Adrenal gland (tissue), 7 donors: Measurements from ENCODE around the gene PAPPA2.

DNA sequence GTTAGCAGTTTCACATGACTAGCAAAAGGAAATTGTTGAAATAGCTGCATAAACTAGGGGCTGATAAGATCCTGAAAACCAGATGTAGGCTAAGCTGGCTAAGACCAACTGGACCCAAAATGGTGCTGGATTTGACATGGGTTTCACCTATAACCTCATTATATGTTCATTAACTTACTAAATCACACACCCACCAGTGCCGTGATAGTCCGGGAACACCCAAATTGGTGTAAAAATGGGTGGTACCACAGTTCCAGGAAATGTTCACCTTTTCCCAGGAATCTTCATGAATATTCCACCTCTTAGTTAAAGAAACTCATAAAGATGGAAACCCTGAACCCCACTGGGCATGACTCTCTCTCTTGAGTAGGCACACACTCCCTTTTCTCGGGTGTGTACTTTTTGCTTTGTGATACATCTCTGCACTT is at the start of gene PAPPA2:
TSS of gene PAPPA2 (plus strand) at position 350 of the 428 bp plus-strand sequence.
- PRO-cap, 3 experiments, result no peak in any of the 3 experiments
- RAMPAGE, long total RNA, 4 experiments, result no peak in any of the 4 experiments
- RRBS, result no CpG with 5 or more reads among the region's 3 CpGs

DNA sequence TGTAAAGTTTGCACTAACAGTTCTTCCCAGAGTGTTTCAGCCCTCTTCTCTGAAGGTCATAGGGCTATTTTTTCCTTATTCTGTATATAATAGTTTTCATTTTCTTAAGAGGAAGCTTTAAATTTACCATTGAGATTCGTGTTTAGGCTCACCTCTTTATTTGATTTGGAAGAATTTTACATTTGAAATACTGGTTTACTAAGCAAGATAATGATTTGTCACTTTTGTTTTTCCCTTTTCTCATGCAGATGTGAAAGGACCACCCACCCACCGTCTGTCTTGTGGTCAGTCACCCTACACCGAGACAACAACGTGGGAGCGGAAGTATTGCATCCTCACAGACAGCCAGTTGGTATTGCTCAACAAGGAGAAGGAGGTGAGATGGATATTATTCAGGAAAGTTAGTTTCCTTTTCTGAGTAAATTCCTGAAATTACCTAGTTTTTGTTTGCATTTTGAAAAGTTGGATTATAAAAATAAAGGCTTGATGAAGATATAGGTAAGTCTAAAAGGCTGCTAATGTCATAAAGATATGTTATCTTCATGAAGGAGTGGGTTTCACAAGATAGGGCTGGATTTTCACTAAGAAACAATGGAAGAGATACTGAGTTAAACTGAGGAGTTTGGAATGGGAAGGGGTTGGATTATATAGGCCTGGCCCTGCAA is 189.5 kb downstream of the RASAL2 start:
- PRO-cap, 3 experiments, result no peak in any of the 3 experiments
- RAMPAGE, long total RNA, 4 experiments, result no peak in any of the 4 experiments
- RRBS, result no CpG with 5 or more reads among the region's 5 CpGs

DNA sequence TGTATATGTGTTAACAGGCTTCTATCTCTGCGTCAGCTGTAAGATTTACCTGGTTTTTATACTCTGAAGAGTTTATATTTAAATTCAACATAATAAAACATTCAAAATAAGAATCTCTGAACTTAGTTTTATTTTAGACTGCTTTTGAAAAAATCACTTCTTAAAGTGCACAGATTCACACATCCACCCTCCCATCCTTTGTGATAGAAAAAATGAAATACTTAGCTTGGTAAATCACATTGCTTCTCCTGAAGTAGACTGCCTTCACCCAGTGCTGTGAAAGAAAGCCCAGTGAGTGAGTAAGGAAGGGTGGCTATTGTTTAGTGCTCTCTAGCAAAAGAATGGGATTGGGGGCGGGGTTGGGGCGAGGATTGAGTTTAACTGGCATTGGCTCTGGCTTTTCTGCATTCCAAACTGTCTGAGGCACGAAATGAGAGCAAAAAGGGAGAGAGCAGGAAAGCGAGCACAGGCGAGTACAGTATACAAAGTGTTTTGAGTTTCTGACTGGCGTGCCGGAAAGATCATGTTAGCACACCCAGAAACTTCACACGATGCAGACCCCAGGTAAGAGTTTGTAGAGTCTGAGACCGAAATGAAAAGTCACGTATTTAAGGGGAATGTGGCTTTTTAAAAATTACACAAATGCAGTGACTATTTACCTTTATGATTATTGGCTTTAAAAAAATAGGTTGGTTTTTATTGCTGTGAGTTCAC is 155.6 kb downstream of the CLEC20A start:
- PRO-cap, 3 experiments, result peak in 2 of 3 experiments; most common plus-strand start position 407 of the sequence (in 2)
- RAMPAGE, long total RNA, 4 experiments, result no peak in any of the 4 experiments
- RRBS, result no CpG with 5 or more reads among the region's 11 CpGs

GRCh38 chr1:178576708-178577302 is 63.9 kb downstream of the TEX35 start:
- PRO-cap, 3 experiments, result no peak in any of the 3 experiments
- RAMPAGE, long total RNA, 4 experiments, result no peak in any of the 4 experiments
- RRBS, result no CpG with 5 or more reads among the region's 6 CpGs

GRCh38 chr1:178608835-178609388 is 96.0 kb downstream of the TEX35 start:
- PRO-cap, 3 experiments, result no peak in any of the 3 experiments
- RAMPAGE, long total RNA, 4 experiments, result no peak in any of the 4 experiments
- RRBS, result no CpG with 5 or more reads among the region's 3 CpGs

DNA sequence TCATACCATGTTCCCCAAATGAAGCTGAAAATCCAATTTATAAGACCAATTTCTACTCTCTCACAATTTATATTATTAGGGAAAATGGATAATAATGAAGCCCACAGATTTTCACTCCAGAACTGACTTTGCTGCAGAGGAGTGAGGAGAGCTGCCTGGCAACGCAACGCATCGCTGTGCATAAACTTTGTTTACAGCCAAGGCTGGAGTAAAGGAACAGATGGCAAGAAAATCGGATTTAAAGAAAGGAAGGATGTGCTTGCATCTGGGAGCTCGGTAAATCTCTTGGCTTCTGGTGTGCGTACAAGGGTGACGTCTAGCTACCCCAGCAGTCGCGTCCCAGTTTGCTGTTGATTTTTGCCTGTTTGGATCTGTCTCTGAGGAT is 73.4 kb upstream of the RALGPS2 start:
- PRO-cap, 3 experiments, result no peak in any of the 3 experiments
- RAMPAGE, long total RNA, 4 experiments, result no peak in any of the 4 experiments
- RRBS, result no CpG with 5 or more reads among the region's 9 CpGs

DNA sequence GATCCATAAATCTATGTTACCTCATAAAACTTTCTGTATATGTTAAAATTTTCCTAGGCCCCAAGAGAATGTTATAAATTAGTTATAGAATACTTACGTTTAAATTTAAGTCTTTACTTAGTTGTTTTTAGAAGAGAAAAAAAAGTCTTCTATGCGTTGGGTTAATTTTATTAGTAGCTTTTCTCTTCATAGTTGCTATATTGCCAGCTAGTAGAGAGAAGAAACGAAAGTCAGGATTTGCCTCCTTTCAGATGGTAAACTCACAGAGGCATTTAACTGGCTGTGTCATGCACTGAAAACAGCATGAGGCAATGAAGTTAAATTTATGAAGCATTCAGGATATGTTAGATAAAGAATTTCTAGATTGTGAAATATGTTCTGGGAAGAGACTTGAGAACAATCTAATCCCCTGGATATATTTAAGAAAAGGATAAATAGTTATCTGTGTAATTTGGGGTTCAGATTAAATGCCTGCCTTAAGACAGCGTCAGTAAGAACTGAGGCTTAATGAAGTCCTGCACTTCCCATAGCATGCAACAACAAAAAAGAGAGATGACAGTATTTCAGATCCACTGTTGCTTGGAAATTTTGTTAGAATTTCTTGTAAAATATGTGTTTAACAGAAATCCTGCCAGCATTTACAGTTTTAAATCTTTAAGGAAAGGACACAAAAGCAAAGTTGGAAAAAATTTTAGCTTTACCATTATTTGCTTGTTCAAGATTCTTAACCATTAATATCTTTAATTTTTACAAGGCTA is 1.7 kb downstream of the ANGPTL1 start:
- PRO-cap, 3 experiments, result peak in 3 of 3 experiments; most common plus-strand start position 271 of the sequence (in 1); most common minus-strand start position 274 of the sequence (in 2)
- RAMPAGE, long total RNA, 4 experiments, result start-site peak on the minus strand in 4 of 4 experiments, centred at positions 227 to 252 of the sequence, 22 to 84 reads per replicate
- RRBS, result no CpG with 5 or more reads among the region's 4 CpGs

DNA sequence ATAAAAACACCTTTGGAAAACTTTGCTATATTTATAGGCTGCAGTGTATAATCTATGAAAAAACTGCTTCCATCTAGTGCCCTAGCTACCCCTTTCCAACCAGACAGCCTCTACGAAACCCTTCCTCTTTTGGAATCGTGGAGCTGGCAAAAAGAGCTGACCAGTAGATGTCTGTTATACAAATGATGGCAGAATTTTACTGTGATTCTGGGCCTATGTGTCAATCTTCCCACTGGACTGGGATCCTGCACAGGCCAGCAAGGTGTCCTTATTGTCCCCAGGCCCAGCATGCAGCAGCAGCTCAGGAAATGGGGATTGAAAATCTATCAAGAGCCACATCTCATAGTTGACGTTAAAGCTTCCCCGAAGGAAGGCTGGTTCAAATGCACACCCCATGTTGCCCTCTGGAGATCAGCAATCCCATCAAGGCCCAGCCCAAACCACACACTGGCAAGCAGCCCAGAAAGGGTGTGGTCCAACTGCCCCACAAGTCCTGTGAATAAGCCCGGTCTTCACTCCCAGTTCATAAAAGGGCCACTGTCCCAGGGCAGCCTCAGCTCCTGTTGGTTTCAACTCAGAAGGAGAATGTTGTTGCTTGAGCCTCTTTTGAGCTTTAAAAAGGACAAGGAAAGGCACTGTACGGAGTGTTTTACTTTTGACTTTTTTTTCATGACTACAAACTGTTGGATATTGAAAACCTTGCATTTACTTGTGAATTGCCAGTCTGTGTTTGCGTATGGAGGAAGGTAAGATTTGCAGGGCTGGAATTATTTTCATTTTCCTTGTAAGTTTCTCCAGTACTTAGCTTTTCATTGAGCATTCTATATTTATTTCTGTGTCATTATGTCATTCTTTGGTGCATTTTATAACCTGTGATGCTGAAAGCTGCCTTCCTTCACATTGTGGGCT is 8.7 kb upstream of the FAM20B start:
- PRO-cap, 3 experiments, result peak in 2 of 3 experiments; most common plus-strand start position 526 of the sequence (in 2); most common minus-strand start position 406 of the sequence (in 2)
- RAMPAGE, long total RNA, 4 experiments, result start-site peak on the plus strand in 1 of 4 experiments, centred at position 536 of the sequence, 14 reads per replicate
- RRBS, result no CpG with 5 or more reads among the region's 7 CpGs

- PRO-cap, 3 experiments, result no peak in any of the 3 experiments
- RAMPAGE, long total RNA, 4 experiments, result no peak in any of the 4 experiments
- RRBS, result no CpG with 5 or more reads among the region's 8 CpGs
Measured at GRCh38 chr1:179036138-179036882, 10.6 kb downstream of the FAM20B start.

GRCh38 chr1:179125099-179125746 is 43.4 kb downstream of the TOR3A start:
- PRO-cap, 3 experiments, result no peak in any of the 3 experiments
- RAMPAGE, long total RNA, 4 experiments, result no peak in any of the 4 experiments
- RRBS, result no CpG with 5 or more reads among the region's 2 CpGs

GRCh38 chr1:179883270-179883609 is 1.2 kb downstream of the TOR1AIP1 start:
- PRO-cap, 3 experiments, result peak in 2 of 3 experiments; most common minus-strand start chr1:179883303 (in 2)
- RAMPAGE, long total RNA, 4 experiments, result no peak in any of the 4 experiments
- RRBS, result no CpG with 5 or more reads among the region's 10 CpGs

- PRO-cap, 3 experiments, result no peak in any of the 3 experiments
- RAMPAGE, long total RNA, 4 experiments, result no peak in any of the 4 experiments
- RRBS, result no CpG with 5 or more reads among the region's 2 CpGs
Measured at GRCh38 chr1:180020048-180021095, 65.8 kb downstream of the CEP350 start.

GRCh38 chr1:180202252-180202702 is 27.8 kb upstream of the LHX4 start:
- PRO-cap, 3 experiments, result no peak in any of the 3 experiments
- RAMPAGE, long total RNA, 4 experiments, result no peak in any of the 4 experiments
- RRBS, result no CpG with 5 or more reads among the region's 4 CpGs

DNA sequence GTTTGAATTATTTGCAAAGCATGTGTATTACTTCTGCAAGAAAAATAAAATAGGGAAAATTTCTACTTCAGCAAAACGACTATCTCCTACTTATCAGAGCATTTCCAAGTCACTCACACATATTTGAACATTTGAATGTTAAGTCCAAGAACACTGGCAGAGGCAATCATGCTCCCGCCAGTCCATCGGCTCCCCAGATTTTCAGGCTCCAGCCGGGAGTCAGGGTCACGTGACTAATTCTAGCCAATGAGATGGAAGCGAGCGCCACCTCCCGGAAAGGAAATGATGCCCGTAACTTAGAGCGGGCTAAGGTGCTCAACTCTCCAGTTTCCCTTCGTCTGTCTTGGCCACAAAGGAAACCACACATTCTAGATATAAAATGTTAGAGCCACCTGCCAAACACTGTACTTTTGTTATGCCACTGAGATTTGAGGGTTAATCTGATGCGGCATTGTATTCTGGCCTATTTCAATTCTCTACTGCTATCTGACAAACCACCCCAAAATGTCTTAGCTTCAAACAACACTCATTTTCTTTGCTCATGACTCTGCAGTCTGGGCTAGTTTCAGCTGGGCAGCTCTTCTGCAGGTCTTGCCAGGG is 16.6 kb upstream of the LHX4 start:
- PRO-cap, 3 experiments, result no peak in any of the 3 experiments
- RAMPAGE, long total RNA, 4 experiments, result no peak in any of the 4 experiments
- RRBS, result 61% methylated on average over 5 of the region's 12 CpGs

DNA sequence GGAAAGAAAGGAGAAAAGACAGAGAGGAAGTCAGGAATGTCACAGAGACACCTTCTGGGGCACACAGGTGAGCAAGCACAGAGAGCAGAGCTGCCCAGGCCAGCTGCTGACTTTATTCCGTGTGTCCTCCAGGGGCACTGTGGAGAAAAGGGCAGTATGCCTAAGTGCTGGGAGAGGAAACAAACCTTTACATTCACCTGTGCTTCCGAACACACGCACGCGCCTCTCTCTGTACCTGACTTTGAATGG is 40.1 kb downstream of the LHX4 start:
- PRO-cap, 3 experiments, result no peak in any of the 3 experiments
- RAMPAGE, long total RNA, 4 experiments, result no peak in any of the 4 experiments
- RRBS, result no CpG with 5 or more reads among the region's 5 CpGs

DNA sequence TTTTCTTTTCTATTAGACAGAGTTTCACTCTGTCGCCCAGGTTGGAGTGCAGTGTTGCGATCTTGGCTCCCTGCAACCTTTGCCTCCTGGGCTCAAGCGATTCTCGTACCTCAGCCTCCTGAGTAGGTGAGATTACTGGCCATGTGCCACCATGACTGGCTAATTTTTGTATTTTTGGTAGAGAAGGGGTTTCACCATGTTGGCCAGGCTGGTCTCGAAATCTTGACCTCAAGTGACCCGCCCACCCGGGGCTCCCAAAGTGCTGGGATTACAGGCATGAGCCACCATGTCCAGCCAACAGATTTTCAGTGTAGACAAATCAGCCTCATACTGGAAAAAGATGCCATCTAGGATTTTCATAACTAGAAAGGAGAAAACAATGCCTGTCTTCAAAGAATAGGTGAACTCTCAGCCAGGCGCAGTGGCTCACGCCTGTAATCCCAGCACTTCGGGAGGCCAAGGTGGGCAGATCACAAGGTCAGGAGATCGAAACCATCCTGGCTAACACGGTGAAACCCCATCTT is 66.4 kb downstream of the LHX4 start:
- PRO-cap, 3 experiments, result no peak in any of the 3 experiments
- RAMPAGE, long total RNA, 4 experiments, result no peak in any of the 4 experiments
- RRBS, result no CpG with 5 or more reads among the region's 12 CpGs

- PRO-cap, 3 experiments, result no peak in any of the 3 experiments
- RAMPAGE, long total RNA, 4 experiments, result no peak in any of the 4 experiments
- RRBS, result no CpG with 5 or more reads among the region's 7 CpGs
Measured at GRCh38 chr1:180598541-180599080, 33.2 kb upstream of the XPR1 start.

- PRO-cap, 3 experiments, result no peak in any of the 3 experiments
- RAMPAGE, long total RNA, 4 experiments, result no peak in any of the 4 experiments
- RRBS, result no CpG with 5 or more reads among the region's 6 CpGs
Measured at GRCh38 chr1:180925538-180926097, 12.9 kb downstream of the KIAA1614 start.

DNA sequence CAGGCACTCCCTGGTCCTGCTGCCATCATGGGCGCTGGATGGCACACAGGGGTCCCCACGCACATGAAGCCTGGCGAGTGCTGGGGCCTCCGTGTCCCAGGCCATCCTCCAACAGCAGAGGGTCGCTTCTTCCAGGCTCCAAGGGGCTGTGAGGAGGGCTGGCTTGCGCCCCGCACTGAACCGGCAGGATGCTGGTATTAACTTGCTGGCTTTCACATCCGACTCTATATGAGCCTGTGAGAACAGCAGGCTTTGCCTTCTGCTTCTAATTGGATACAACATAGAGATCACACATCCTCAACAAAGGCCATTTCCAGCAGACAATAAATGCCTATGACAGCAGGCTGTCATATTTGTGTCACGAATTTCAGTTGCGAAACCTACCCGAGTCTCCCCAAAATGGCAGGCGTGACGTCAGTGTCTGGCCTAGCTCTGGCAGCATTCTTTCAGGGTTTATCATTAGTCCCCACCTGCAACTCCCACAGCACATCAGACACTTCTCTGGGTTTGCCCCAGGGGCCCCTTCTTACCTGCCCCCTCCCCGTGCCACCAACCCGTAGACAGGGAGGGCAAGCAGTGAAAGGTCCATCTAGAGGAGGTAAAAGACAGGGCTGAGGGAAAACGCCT is 35.5 kb downstream of the KIAA1614 start:
- PRO-cap, 3 experiments, result no peak in any of the 3 experiments
- RAMPAGE, long total RNA, 4 experiments, result no peak in any of the 4 experiments
- RRBS, result no CpG with 5 or more reads among the region's 17 CpGs

DNA sequence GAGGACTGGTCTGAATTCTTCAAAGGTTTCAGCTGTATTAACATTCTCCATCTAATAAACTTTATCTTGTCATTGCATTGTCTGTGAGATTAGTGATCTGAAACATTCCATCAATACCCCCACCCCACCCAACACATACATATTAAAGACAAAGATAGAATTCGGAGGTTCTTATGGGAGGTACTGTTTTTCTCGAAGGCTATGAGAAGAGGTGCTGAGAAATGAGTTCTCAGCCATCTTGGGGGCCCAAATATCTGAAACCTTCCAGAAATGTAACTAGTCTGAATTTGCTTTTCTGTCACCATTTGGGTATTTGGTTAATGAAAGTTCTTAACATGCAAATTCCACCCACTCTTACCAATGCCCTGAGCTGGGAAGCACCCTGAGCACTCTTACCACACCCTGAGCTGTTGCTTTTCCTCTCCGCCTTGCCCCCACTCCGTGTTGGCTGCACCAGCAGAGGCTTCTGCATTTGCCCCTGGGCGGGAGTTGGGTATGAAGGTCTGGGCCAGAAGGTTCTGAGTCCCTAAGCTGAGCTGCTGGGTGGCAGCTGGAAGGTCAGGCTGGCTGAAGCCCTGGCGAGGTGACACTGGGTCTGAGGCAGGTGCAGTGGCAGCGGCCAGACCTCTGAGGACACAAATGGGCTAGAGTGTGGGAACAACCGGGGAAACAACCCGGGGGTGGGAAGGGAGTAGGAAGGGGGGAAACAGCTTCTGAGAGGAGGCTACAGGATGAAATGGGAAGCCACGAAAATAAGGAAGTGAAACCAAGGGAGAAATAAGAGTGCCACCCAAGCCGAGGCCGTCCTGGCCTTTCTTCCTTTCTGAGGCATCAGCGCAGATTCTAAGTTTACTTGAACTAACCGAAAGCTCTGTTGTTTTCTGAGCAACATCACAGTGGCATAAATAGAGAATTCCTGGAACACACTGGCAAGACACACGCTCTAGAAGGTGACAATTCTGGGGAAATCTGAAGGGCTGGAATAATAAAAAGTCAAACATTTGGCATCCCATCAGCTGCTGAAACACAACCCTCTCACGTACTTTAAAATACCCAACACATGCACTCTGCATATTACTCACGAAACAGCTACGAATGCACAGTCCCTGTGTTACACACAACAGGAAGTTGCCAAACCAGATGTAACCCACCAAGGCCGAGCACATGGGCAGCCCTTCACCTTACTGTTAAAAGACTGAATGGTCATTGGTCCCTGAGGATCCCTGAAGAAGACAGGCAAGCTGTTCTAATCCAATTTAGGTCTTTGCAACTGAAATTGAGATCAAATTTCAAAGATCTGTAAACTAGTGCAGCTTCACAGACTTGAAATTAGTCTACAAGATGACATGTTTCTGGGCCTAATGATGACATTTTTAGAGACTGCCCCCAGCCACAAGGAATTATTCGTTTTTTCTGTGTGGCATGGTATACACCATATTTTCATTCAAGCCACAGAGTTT is 26.1 kb upstream of the IER5 start:
- PRO-cap, 3 experiments, result peak in 3 of 3 experiments; most common plus-strand start position 469 of the sequence (in 1); most common minus-strand start position 432 of the sequence (in 1)
- RAMPAGE, long total RNA, 4 experiments, result no peak in any of the 4 experiments
- RRBS, result no CpG with 5 or more reads among the region's 20 CpGs